Caco-2 (cell line): ENCODE measurements around a stretch of chr3.

GRCh38 chr3:160404095-160405268 is 5.0 kb downstream of the SMC4 start:
- PRO-cap, result unidirectional peak, plus-strand start at chr3:160404607
- RRBS, result no CpG with 5 or more reads among the region's 7 CpGs

GRCh38 chr3:160423214-160423926 is 23.9 kb downstream of the SMC4 start:
- PRO-cap, result no peak
- RRBS, result no CpG with 5 or more reads among the region's 8 CpGs

DNA sequence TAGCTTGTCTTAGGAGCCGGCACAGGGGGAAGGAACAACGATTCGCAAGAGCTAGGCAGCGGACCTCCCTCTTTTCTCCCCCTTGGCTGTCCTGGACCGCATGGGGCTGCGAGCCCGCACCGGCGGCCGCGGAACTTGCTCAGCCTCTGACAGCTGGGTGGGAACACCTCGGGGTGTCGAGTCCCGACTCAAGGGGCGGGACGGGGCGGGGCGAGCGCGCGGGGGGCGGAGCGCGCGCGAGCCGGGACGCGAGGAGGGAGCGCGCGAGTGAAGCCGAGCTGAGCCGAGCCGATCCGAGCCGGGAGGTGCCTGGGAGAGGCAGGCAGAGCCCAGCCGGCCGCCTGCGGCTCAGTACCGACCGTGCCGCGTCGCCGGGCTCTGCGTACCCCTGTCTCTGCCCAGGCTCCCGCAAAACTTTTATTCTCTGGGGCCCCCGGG is 708 bp upstream of the PPM1L start:
- PRO-cap, result bidirectional peak, plus-strand start at position 325 of the sequence, minus-strand start at position 148 of the sequence
- RRBS, result 3% methylated on average over 42 of the region's 49 CpGs

DNA sequence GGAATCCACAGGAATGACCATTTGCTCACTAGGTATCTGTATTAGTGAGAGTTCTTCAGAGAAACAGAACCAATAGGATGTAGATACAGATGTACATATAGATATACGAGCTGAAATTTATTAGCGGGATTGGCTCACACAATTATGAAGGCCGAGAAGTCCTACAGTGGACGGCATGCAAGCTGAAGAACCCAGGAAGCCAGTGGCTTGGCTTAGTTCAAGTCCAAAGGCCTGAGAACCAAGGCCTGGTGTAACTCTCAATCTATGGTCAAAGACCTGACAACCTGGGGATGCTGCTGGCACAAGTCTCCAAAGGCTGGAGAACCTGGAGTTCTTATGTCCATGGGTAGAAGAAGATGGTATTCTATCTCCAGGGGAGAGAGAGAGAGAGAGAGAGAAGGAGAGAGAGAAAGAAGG is 84.3 kb downstream of the PPM1L start:
- PRO-cap, result no peak
- RRBS, result no CpG with 5 or more reads among the region's 4 CpGs

GRCh38 chr3:161228197-161228999 is 7.3 kb downstream of the NMD3 start:
- PRO-cap, result no peak
- RRBS, result no CpG with 5 or more reads among the region's 4 CpGs

DNA sequence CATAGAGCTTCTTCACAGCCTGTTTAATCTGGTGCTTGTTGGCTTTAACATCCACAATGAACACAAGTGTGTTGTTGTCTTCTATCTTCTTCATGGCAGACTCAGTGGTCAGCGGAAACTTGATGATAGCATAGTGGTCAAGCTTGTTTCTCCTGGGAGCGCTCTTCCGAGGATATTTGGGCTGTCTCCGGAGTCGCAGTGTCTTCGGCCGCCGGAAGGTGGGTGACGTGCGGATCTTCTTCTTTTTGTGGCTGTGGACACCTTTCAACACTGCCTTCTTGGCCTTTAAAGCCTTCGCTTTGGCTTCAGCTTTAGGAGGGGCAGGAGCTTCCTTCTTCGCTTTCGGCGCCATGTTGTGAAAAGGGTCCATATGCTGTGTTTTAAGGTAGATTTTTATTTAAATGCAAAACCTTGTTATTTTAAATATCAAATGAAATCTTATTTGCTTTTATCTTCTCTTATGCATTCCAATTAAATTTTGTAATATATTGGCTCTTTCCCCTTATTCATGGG is 58.0 kb upstream of the SPTSSB start:
- PRO-cap, result no peak
- RRBS, result no CpG with 5 or more reads among the region's 14 CpGs

DNA sequence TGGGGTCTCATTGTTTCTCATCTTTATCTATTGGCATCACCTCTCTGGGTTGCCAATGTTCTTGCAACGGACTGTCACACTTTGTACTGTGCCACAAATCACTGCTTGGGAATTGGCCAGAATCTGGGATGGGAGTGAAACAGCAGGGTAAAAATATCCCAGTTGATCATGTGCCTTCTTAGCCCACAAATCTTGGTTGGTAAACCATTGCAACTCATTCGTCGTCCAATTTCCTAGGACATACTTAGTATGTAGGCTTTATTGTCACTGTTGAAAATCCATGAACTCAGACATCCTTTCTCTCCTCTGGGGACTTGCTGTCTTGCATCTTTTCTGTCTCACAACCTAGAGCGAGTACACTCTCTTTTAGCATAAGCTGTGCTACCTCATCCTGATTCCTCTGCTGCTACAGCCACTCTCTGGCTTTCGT is 698.6 kb downstream of the OTOL1 start:
- PRO-cap, result no peak
- RRBS, result no CpG with 5 or more reads among the region's 5 CpGs

- PRO-cap, result unidirectional peak, plus-strand start at chr3:162411509
- RRBS, result no CpG with 5 or more reads among the region's 12 CpGs
Measured at GRCh38 chr3:162411240-162411621, 914.6 kb downstream of the OTOL1 start.

GRCh38 chr3:163498716-163499195 is 1579.5 kb downstream of the SI start:
- PRO-cap, result no peak
- RRBS, result no CpG with 5 or more reads among the region's 24 CpGs

- PRO-cap, result no peak
- RRBS, result no CpG with 5 or more reads among the region's 16 CpGs
Measured at GRCh38 chr3:165192405-165193261, 3.6 kb downstream of the SLITRK3 start.

- PRO-cap, result no peak
- RRBS, result no CpG with 5 or more reads among the region's 15 CpGs
Measured at GRCh38 chr3:165572568-165573072, 264.6 kb downstream of the BCHE start.

DNA sequence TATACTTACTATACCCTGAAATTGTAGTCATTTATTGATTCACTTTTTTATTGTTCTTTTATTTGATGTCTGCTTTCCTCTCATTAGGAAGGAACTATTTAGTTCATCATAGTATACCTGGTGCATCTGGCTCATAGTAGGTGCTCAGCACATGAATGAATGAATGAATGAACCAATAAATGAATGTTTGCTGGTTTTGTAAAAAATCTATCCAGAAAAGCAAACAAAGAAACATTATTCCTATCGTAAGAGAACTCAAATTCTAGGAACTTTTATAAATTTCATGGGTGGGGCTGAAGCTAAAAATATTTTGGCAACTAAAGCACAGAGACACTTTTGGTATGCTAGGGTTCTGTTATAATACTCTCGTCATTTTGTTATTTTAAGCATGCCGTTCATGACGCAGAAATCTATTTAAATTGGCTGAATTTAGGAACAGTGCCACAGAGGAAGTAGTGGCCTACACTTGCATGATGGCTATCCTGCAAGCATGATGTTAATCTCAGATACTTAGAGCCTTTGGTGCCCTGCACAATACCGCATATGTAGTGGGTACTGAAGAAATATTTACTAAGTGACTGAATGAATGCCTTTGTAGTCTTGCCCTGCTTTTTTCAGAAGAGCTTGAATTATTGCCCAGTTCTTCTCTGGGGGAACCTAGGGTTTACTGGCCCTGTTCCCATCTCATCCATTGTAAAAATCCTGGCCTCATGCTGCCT is 78.8 kb downstream of the SERPINI1 start:
- PRO-cap, result no peak
- RRBS, result no CpG with 5 or more reads among the region's 5 CpGs

DNA sequence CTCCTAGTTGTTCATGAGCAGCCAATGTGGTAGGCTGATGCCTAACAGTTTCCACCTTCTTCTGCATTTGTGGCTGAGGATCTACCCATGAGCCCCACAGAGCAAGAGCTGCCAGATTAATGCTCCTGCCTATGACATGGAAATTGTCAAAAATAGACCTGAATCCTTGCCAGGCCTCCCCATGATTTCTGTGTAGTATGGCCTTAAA is 128.9 kb downstream of the SERPINI1 start:
- PRO-cap, result no peak

DNA sequence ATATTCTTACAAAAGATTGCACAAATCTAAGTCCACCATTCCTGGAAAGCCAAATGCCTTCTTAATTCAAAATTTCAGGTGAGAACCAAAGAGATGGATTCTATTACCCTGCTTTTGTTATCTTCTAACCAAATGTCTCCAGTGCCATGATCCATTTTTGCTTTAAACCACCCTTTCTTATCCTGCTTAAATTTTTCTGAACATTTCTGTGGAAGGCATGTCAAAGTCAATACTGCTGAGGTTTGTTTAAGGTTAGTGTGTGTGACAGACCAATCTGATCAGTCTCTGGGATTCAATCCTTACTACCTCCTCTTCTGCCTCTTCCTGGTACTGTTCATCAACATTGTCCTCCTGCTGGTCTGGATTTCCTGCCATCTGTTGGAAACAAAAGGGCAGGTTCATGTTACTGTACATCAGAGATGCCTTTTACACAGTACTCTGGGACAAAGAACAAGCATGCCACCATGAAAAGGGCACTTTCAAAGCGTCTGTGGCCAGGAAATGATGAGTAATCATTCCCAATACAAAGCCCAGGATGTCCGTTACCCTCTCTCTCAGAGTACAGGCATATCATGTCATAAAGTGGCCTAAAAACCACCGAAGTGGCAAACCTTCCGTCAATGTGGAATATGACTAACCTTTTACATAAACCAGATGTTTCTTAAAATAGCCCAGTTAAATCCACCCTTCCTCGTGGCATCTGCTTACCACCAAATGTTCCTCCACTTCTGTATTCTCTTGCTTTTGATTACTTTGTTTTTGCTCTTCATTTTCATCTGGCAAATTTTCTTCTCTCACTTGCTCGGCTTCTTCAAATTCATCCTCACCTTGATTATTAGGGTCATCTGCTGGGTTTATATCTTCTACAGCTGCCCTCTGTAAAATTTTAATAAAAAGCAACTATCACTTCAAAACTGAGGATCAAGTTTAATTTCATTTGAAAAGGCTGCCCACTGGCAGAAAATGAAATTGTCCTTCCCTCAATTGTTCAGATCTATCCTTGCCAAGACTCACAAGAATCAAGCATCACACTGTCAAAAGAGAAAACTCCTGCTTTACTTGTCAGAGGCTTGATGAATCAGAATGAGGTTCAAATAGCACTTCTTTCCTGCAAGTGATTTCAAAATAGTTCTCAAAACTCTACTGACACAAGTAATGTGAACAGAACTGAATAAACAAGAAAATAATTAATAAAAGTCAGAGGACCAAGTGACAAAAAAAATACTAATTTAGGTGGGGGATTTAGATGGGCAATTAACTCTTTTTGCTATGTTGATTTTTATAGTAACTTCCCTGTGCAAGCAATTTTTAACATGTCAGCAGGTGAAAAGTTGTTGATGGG is 71.0 kb downstream of the GOLIM4 start:
- PRO-cap, result no peak
- RRBS, result no CpG with 5 or more reads among the region's 6 CpGs

DNA sequence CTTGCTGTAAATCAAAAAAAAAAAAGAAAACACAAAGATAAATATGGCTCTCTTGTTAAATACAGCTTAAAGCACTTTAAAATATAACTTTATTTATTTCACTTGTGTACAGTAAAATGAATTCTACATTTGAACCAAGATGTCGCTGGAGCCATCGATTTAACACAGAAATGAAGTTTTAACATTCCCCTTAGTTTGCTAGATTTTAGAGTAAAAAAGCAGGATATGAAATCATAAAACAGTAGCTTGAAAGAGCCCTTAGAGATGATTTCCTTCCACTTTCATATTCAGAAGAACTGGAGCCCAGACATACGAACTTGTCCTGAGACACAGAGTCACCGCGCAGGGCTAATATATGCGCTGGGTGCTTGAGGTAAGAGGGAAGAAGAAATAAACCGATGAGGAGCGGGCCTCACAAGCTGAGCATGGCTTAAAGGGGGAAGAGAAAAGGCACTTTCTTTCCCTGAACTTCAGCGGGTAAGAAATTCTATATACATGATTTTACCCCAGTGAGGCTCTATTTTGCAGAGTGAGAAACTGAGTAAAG is 50.8 kb downstream of the GOLIM4 start:
- PRO-cap, result no peak
- RRBS, result no CpG with 5 or more reads among the region's 9 CpGs

- PRO-cap, result no peak
- RRBS, result no CpG with 5 or more reads among the region's 2 CpGs
Measured at GRCh38 chr3:169117215-169117874, 546.2 kb downstream of the MECOM start.

- PRO-cap, result no peak
- RRBS, result no CpG with 5 or more reads among the region's 10 CpGs
Measured at GRCh38 chr3:169147607-169147988, 515.9 kb downstream of the MECOM start.

GRCh38 chr3:169268385-169269016 is 395.0 kb downstream of the MECOM start:
- PRO-cap, result bidirectional peak, plus-strand start at chr3:169268743, minus-strand start at chr3:169268446
- RRBS, result no CpG with 5 or more reads among the region's 6 CpGs

- PRO-cap, result bidirectional peak, plus-strand start at chr3:169272956, minus-strand start at chr3:169272676
- RRBS, result no CpG with 5 or more reads among the region's 5 CpGs
Measured at GRCh38 chr3:169272457-169273046, 391.0 kb downstream of the MECOM start.

DNA sequence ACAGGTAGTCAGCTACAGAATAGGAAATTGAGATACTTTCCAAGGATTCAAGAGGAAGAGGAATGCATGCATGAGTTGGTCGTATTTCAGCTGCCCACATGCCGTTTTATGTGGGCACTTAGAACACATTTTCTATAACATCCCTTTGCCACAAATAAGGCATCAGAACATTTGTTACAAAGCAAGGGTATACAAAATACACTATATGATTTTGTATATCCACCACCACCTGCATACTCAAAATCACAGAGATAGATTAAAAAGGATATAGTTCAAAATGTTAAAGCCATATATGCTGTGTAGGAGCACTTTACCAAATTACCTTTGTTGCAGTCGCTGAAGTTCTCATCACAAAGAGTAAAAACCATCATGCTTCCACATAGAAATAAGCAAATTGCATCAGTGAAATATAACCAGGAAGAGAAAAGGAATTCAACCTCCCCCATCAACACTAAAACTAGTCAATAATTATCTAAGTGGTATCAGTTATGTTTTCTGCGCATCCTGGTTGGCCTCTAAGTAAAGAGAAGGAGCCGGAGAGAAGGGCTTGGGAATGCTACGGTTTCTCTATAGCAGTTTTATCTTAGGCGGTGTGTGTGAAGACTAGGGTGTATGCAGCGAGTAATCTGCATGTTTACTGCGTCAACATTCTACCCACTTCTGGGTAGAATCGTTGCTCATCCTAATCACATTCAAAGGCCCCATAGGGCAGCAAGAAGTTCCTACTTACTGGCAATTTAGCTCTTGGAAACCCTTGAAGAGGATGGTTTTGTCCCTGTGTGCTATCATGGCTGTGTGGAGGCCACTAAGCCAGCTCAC is 390.3 kb downstream of the MECOM start:
- PRO-cap, result bidirectional peak, plus-strand start at position 518 of the sequence, minus-strand start at position 359 of the sequence
- RRBS, result no CpG with 5 or more reads among the region's 10 CpGs